Mammary microvascular endothelial cell (primary cell): ENCODE results near the gene ATG16L2.

DNA sequence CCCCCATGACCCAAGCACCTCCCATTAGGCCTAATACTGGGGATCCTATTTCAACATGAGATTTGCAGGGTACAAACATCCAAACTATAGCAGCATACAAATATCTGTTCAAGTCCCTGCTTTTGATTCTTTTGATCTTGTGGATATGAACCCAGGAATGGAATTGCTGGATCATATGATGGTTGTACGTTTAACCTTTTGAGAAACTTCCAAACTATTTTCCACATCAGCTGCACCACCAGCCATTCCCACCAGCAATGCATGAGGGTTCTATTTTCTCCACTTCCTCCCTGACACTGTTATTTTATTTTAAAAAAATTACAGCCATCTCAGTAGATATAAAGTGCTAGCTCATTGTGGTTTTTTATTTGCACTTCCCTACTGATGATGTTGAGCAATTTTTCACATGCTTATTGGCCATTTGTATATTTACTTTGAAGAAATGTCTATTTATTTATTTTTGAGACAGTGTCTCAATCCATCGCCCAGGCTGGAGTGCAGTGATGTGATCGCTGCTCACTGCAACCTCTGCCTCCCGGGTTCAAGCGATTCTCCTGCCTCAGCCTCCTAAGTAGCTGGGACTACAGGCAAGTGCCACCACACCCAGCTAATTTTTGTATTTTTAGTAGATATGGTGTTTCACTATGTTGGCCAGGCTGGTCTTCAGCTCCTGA lies 7.0 kb upstream of the ATG16L2 start:
- RAMPAGE, long total RNA = no peak

- RAMPAGE, long total RNA = start-site peak on the plus strand at chr11:72814428-72814433, 55 and 20 reads in 2 replicates
These were observed at the start of gene ATG16L2 for GRCh38 chr11:72813693-72814494. Gene ATG16L2 (plus strand): TSS chr11:72814411.

- RAMPAGE, long total RNA = no peak
These were observed 16.3 kb upstream of the FCHSD2 start for GRCh38 chr11:73158210-73158950.

- RAMPAGE, long total RNA = no peak
These were observed 11.3 kb downstream of the P2RY6 start for GRCh38 chr11:73283226-73283952.

DNA sequence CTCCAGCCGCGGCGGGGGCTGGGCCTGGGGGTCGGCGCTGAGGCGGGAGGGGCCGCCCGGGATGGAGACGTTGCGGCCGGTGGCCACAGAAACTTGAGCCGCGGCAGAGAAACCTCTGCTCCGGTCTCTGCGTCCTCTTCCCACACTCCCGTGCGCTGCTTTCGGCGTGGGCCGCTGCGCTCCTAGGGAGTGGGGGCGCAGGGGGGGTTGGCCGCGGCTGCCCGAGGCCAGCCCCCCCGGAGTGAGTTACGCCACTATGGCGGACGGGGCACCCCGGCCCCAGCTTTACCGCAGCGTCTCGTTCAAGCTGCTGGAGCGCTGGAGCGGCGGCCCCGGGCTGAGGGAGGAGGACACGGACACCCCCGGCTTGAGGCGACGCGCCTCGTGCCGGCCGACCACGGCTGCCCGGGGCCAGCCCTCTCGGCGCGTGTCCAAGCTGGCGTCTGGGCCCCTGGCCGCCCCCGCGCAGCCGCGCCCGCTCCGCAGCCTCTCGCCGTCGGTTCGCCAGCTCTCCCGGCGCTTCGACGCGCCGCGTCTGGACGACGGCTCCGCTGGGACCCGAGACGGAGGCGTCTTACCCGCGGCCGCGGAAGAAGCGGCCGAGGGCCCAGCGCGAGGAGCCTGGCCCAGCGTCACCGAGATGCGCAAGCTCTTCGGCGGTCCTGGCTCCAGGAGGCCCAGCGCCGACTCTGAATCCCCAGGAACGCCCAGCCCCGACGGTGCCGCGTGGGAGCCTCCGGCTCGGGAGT lies 481 bp downstream of the ARHGEF17 start:
- RAMPAGE, long total RNA = no peak

- RAMPAGE, long total RNA = no peak
These were observed 4.9 kb downstream of the ARHGEF17 start for GRCh38 chr11:73312940-73313423.

DNA sequence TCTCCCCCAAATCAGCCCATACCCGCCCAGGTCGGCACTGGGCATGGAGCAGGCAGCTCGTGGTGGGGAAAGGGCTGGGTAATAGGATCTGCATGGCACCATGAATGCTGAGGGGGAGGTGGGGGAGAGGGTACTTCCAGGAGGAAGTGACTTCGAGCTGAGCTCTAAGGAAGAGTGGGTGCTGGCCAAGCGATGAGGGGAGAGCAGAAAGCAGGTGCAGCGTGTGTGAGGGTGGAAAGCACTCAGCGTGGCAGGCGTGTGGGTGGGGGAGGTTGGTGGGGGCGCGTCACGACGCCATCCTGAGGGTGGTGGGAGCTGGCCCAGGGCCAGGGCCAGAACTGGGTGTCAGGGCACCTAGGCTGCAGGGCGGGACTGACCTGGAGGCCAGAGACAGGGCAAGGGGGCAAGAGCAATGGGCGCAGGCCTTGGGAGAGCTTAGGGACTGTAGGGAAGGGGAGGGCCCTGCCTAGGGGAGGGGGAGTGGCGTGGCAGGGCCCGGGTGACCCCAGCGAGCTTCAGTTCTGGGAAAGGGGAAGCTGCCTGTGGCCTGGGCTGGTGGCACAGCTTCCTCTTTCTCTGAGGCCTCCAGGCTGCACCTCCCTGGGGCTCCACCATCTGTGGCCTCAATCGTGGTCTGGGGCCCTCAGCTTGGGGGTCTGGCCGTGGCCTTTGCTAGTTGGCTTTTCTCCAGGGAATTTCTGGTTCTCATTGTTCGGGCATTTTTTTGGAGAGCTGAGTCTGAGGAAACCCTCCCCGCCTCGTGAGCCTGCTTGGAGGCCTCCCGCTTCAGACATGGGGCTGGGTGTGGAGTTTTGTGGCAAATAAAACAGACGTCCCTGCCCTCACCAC lies 8.8 kb downstream of the RELT start:
- RAMPAGE, long total RNA = no peak

- RAMPAGE, long total RNA = no peak
These were observed 1.1 kb downstream of the PLEKHB1 start for GRCh38 chr11:73647375-73648067.

DNA sequence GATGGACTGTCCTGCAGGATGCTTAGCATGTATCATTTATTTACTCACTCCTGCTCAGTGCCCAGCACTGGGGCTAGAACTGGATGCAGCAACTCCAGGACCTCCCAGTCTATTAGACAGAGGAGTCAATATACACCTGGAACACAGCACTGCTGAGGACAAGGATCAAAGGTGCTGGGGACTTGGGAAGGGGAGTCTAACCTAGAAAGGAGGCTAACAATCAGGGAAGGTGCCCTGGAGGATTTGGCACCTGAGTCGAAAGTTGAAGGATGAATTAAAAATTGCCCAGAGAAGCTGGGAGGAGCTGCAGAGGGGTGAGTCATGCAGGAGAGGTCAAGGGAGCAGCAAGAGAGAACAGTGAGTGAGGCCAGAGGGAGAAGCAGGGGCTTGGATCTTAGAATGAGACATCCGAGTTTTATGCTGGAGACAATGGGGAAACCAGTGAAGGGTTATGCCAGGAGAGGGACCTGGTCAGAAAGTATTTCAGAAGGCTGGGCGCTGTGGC lies 5.3 kb downstream of the DNAJB13 start:
- RAMPAGE, long total RNA = no peak

GRCh38 chr11:73969302-73969947 lies 13.2 kb downstream of the UCP2 start:
- RAMPAGE, long total RNA = no peak

- RAMPAGE, long total RNA = no peak
These were observed 32.9 kb downstream of the C2CD3 start for GRCh38 chr11:74137930-74138353.

DNA sequence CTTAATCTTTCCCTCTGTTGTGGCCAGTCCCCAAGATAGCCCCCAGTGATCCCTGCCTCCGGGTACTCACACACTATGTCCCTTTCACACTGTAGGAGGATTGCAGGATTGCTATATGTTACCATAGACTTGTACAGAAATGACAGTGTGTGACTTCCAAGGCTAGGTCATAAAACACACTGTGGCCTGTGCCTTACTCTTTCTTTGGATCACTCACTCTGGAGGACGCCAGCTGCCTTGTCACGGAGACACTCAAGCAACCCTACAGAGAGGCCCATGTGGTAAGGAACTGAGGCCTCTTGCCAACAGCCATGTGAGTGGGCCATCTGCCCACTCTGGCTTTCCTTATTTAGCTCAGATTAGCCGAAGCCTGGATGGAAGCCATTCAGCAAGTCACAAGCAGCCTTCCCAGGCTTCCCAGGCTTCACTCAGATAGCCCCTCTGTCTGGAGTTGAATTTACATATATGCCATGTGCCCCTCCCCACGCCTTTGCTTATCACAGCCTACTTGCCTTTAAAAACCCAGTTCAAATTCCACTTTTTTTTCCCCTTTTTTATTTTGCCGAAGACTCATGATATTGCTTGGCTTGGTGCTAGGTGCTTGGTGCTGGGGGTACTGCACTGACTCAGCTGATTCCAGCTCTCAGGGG lies 14.2 kb upstream of the P4HA3 start:
- RAMPAGE, long total RNA = no peak

DNA sequence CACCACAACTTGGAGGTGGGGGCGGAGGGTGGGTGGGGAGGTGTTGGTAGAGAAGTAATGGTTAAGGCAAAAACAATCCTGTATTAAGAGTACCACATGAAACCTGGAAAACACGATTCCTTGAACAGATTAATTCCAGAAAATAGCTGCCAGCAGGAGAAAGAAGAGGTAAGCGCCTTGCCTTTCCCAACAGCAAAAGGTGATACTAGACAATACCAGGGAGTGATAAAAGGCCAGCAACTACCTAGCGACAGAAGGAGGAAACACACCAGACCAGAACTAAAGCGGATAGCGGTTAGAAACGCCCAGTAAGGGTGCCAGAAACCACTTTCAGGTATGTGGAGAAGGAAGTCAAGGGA lies 918 bp downstream of the PGM2L1 start:
- RAMPAGE, long total RNA = no peak

- RAMPAGE, long total RNA = no peak
These were observed 58.1 kb downstream of the CHRDL2 start for GRCh38 chr11:74672760-74673950.

- RAMPAGE, long total RNA = no peak
These were observed 47.9 kb downstream of the CHRDL2 start for GRCh38 chr11:74682984-74684019.

DNA sequence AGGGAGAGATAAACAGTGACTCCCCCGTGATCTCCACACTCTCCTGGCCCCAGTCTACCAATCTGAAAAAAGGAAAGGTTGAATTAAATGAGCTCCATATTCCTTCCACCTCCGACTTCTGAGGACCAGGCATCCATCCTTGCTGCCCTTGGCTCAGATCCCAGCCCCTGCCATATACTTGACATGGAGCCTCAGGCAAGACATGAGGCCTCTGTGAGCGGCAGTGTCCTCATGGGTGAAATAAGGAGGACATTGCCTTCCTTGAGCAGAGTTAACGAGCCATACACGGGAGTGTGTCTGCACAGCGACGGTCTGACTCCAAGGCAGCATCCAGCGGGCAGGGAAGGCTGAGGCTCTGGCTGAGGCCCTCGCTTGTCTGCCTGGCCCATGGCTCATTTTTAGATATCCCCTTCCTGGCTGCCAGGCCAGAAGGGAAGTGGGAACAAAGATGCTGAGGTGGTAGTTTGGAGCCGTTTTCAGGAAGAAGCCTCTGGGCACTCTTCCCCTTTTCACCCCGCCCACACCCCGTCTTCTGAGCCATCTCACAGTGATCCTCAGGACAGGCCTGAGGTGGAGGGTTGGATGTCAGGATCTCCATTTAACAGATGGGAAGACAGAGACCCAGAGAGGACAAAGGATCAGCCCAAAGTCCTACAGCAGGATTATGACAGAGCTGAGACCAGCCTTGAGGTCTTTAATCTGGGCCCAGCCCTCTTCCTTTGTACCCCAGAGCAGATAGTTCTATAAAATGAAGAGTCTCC lies 3.1 kb upstream of the SLCO2B1 start:
- RAMPAGE, long total RNA = no peak

GRCh38 chr11:75149728-75150506 lies 990 bp upstream of the SLCO2B1 start:
- RAMPAGE, long total RNA = no peak

- RAMPAGE, long total RNA = no peak
These were observed 23.9 kb downstream of the SLCO2B1 start for GRCh38 chr11:75174271-75175712.

DNA sequence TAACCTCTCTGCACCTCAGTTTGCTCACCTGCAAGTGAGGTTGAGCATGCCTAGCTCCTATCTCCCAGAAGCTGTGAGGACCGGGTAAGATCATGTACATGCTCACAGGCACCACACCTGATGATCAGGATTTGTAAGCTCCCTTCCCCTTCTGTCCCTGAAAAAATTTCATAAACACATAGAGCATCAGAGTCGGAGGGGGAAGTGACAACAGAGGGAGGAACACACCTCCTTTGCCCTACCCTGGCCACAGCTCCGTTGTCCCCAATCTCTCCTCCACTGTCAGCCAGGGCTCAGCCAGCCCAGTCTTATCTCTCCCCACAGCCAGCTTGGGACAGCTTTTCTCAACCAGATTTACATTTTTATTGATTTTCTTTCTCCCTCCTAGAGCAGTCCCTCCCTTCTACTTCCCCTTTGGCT lies 32.2 kb upstream of the TPBGL start:
- RAMPAGE, long total RNA = no peak

- RAMPAGE, long total RNA = no peak
These were observed 39.8 kb downstream of the ARRB1 start for GRCh38 chr11:75311269-75312534.